ENCODE measurements around a stretch of chr10.

- CAGE, long polyA plus RNA = no peak
- RRBS = no CpG with 5 or more reads among the region's 4 CpGs
Observed at GRCh38 chr10:110581849-110582219, 14.3 kb downstream of the SMC3 start.

GRCh38 chr10:110642947-110643577, 1.1 kb upstream of the RBM20 start:
- CAGE, long polyA plus RNA = no peak
- RRBS = 4% methylated on average over 2 of the region's 38 CpGs

GRCh38 chr10:110685028-110685817, 41.1 kb downstream of the RBM20 start:
- CAGE, long polyA plus RNA = no peak
- RRBS = no CpG with 5 or more reads among the region's 25 CpGs

DNA sequence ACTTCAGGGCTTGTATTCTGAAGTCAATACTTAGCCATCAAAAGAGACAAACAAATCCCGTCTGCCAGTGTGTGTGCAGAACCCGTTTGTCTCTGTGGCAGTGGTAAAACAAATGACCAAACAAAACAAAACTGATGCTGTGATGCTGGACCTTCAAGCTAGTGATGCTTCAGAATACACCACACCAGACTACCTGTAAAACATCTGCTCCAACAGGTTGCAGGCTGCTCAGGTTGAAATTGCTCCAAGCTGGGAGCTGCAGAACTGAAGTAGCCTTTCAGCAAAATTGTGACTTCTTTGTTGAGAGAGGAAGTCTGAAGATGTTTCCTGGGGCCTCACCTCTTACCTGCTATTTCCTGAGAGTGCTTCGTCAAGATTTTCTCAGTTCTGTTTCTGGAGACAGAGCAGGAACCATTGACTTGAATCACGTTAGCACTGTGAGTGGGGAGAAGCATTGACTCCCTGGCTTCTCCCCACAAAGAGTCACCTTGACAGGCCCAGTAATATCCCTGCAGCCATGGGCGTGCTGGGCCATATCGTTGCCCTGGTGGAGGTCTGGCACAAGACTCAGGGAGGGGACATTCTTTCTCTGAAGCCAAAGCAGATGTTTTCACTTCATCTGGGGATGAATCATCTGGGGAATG, 80.1 kb downstream of the RBM20 start:
- CAGE, long polyA plus RNA = no peak
- RRBS = no CpG with 5 or more reads among the region's 6 CpGs

- CAGE, long polyA plus RNA = no peak
- RRBS = no CpG with 5 or more reads among the region's 9 CpGs
Observed at GRCh38 chr10:110822072-110823036, 49.4 kb upstream of the PDCD4 start.

GRCh38 chr10:110843695-110844512, 27.8 kb upstream of the PDCD4 start:
- CAGE, long polyA plus RNA = no peak
- RRBS = no CpG with 5 or more reads among the region's 7 CpGs

DNA sequence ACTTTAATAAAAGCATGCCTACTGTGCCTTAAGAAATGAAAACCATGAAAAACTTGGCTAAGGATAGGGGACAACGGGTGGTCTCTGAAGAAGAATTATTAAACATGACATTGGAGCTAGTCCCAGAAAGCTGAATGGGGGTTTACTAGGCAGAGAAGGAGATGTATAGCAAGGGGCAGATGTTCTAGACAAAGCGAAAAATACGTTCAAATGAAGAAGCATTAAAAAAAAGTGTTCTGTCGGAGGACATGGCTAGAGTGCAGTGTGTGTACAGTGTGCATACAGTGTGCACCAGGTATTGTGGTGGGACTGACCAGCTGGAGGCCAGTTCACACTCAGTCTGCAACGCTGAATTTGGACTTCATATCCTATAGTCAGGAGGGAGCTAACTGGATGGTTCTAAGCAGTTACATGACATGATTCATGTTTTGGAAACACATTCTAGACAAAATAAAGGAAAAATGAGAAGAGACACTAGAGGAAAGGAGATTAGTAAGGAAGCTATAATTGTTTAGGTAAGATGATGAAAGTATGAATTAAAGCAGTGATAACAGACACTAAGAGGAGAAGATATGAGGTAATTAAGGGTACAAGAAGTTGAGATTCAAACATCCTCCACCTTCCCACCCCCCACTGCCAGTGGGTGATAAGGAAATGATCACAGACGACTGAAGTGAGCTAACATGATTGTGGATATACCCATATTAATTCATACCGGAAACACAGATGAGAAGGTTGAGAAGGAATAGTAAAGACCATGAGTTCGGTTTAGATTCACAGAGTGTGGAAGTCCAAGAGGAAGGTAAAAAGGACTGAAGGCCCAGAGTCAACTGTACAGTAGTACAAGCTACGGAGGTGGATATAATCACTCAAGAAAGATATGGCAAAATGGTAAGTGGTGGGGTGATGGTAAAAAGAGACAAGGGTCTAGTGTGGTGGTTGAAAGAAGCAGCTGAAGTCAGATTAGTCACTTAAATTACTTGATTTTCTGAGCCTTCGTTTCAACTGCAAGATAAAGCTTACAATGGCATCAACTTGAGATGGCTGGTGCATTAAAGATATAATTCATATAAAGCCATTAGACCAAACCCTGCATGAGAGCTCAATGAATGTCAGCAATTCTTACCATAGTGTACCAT, 8.6 kb downstream of the BBIP1 start:
- CAGE, long polyA plus RNA = no peak
- RRBS = no CpG with 5 or more reads among the region's 10 CpGs

- CAGE, long polyA plus RNA = no peak
- RRBS = no CpG with 5 or more reads among the region's 3 CpGs
Observed at GRCh38 chr10:110912380-110912815, 6.6 kb downstream of the BBIP1 start.

GRCh38 chr10:110989969-110990524, 70.6 kb downstream of the SHOC2 start:
- CAGE, long polyA plus RNA = no peak
- RRBS = no CpG with 5 or more reads among the region's 8 CpGs

DNA sequence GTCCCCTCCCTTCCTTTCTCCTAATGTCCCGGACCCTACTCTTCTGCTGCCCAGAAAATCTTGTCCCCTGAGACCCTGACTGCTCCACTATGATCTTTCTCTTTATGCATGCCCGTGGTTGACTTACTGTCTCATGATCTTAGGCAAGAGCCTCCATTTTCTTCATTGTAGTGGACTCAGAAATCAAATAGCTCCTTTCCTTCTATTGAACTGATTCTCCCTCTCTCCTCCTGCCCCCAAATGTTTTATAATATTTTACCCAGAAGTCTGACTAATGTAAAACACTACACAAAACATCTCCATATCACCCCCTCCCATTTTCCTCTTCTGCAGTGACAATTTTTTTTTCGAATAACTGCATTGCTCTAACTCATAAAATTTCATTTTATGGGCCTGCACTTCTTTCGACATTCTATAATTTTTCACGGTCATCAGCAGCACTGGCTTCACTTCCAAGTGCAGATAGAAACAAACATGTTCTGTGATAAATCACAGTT, 100.3 kb downstream of the GPAM start:
- CAGE, long polyA plus RNA = no peak
- RRBS = no CpG with 5 or more reads among the region's 5 CpGs

DNA sequence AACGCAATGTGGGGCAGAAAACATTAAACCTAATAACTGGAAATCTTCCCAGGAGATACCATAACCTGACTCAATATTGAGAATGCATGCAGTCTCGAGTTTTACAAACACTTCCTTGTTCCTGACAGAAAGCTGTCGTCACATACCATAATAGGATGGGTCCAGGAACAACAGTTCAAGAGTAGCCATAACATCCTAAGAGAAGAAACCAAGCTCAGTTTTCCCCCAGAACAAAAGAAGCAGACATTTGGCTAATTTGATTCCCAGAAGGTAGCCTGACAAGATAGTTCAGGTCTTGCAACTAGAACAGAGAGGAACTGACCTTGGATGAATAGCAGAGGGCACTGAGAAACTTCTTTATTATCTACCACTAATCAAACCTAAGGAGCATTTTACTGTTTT, 38.7 kb upstream of the ACSL5 start:
- CAGE, long polyA plus RNA = no peak
- RRBS = no CpG with 5 or more reads among the region's 3 CpGs

- CAGE, long polyA plus RNA = no peak
- RRBS = no CpG with 5 or more reads among the region's 4 CpGs
Observed at GRCh38 chr10:112335757-112336215, 38.1 kb upstream of the ACSL5 start.

DNA sequence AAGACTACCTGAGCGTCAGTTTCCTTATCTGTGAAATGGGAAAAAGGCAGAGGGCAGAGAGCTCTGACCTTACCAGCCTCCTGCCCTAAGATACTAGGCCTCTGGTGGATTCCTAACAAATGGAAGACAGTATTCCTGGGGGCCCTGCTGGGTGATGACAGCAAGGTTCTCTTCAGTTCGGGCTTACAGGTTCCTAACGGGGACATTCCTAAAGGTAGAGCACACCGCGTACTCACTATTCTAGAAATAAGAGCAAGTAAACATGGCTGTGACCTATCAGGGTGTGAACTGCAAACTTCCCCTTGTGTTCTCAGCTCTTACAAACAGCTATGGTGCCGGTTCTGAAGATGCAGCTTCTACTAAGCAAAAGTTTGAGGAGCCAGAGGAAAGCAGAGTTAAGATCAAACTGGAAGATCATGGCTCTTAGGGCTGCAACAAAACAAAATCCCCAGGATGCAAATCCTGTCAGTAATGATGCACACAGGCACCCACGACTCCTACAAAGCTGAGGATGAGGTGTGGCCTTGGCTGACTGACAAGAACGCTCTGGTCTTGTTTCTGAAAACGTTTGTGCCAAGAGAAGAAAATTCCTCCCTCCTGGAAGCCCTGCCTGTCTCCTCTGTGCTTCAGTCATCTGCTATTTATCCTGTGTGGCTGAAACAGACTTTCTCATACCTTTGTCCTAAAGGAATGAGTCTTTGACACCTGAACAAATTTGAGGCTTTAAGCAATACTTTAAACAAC, 13.2 kb upstream of the ACSL5 start:
- CAGE, long polyA plus RNA = no peak
- RRBS = no CpG with 5 or more reads among the region's 9 CpGs

GRCh38 chr10:112413112-112413518, 33.6 kb downstream of the ZDHHC6 start:
- CAGE, long polyA plus RNA = no peak
- RRBS = no CpG with 5 or more reads among the region's 10 CpGs

DNA sequence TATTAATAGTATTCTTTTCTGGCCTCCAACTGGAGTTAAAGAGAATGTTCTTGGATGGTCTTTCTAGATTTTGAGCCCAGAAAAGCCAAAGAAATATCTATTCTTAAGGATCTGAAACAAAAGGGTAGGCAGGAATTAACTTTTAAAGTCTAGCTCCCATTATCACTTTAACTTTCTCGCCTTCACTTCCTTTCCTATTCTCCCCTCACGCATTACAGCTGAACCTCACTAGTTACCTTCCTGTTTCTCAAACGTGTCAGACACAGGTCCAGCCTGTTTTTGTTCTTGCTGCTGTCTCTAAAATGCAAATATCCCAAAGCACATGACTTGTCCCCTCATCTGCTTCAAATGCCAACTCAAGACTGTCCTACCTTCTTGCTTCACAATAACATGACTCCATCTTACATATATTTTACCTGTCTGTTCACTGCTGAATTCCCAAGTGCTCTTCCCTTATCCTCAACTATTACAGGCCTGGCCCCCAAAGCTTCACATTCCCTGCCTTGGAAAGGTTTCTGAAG, 17.6 kb downstream of the ZDHHC6 start:
- CAGE, long polyA plus RNA = no peak
- RRBS = no CpG with 5 or more reads among the region's 3 CpGs

- CAGE, long polyA plus RNA = no peak
- RRBS = no CpG with 5 or more reads among the region's 10 CpGs
Observed at GRCh38 chr10:112743149-112743835, 206.8 kb upstream of the TCF7L2 start.

DNA sequence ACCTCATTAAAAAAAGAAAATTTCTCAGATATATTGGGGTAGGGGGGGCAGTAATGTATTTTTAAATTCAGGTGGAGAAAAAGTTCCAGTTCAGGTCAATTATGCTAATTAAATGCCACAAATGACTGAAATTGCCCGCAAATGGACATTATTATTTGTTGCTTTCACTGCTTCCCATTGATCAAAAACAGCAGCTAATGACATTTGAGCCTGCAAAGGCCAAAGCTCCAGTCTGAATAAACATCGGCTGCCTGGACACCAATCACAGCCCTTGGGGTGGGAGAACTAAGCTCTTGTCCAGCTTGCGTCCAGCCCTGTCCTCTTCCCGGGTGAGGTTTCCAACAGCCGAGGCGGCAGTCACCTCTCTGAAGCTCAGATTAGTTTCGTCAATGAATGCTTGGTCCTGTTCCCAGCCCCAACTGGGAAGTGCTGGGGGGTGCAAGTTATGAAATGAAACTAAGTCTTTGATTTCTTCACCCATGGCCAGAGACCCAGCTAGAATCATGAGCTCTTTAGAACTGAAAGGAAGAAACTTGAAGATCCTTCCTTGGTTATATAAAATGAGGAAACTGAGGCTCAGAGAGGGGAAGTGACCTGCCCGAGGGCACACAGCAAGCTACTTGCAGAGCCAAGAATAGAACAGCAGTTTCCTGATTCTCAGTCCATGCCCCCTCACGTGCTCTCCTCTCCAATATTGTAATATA, 114.1 kb upstream of the TCF7L2 start:
- CAGE, long polyA plus RNA = no peak
- RRBS = no CpG with 5 or more reads among the region's 9 CpGs

- CAGE, long polyA plus RNA = no peak
- RRBS = no CpG with 5 or more reads among the region's 20 CpGs
Observed at GRCh38 chr10:112912345-112913112, 37.5 kb upstream of the TCF7L2 start.

DNA sequence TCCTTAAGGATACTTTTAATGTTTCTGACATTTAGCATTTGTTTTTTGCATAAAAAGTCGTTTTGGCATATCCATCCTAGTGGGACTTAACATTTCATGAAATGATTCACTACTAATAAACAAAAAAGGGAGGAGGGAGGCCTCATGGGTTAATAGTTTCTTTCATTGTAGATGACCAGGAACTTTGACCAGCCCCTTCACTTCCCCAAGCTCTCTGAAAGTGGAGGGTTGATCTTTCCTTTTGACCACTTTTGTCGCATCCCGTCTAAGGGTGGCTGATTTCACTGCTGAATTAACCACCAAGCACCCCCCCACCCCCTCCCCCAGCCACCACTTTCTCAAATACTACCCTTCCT, 626 bp upstream of the TCF7L2 start:
- CAGE, long polyA plus RNA = no peak
- RRBS = no CpG with 5 or more reads among the region's 3 CpGs

- CAGE, long polyA plus RNA = no peak
- RRBS = 4% methylated on average over 20 of the region's 52 CpGs
Observed at GRCh38 chr10:112952269-112952997, 2.4 kb downstream of the TCF7L2 start.